Neutrophil (primary cell): ENCODE data around the genes KLHL25 and KIF7.

- PRO-cap, result no peak
These were observed 68.5 kb downstream of the KLHL25 start for GRCh38 chr15:85726088-85726795.

GRCh38 chr15:85748172-85749092 lies 46.3 kb downstream of the KLHL25 start:
- PRO-cap, result no peak

GRCh38 chr15:85751271-85752393 lies 43.1 kb downstream of the KLHL25 start:
- PRO-cap, result no peak

DNA sequence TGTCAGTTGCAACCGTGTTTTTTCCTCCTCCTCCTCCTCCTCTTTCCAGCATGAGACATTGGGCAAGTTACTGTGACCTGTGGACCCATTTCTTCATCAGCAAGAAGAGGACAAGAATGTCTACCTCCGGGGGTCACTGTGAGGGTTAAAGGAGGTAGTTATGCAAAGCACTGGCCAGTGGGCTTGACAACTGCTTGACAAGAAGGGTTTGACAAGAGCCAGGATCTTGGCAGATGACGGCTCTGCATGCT lies 37.2 kb downstream of the KLHL25 start:
- PRO-cap, result no peak

- PRO-cap, result no peak
These were observed 33.8 kb downstream of the KLHL25 start for GRCh38 chr15:85760705-85761459.

DNA sequence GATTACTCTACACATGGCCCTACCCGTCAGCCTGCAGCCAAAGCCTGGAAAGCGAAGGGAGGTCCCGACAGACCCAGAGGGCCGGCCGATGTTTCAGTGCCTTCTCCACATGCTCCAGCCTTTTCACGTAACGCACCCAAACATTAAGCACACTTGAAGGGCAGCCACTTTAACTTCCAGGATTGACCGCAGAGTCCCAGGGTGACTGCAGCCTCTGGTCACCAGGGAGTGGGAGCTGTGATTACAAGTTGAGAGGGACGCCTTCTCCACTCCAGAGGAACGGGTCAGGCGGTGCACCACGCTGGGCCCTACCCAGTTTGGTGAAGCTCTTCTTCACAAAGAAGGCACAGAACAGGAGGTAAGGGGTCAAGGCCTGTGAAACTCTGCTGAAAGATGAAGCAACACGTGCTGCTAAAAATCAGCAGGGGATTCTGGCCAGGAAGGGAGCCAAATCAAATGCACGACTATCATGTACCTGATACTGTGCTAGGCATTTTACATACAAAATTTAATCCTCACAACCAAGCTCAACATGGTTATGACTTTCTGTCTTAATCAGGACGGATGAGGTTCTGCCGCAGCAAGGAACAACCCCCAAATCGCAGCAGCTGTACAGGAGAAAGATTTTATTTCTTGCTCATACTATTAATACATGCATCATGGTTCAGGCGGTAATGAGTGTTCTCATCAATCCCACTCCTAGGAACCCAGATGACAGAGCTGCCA lies 17.1 kb downstream of the KLHL25 start:
- PRO-cap, result no peak

GRCh38 chr15:85780643-85781047 lies 14.1 kb downstream of the KLHL25 start:
- PRO-cap, result no peak

GRCh38 chr15:85793926-85794976 lies at the start of gene KLHL25:
TSS of gene KLHL25 (minus strand) at chr15:85794925.
- PRO-cap, result unidirectional peak, minus-strand start at chr15:85794885

DNA sequence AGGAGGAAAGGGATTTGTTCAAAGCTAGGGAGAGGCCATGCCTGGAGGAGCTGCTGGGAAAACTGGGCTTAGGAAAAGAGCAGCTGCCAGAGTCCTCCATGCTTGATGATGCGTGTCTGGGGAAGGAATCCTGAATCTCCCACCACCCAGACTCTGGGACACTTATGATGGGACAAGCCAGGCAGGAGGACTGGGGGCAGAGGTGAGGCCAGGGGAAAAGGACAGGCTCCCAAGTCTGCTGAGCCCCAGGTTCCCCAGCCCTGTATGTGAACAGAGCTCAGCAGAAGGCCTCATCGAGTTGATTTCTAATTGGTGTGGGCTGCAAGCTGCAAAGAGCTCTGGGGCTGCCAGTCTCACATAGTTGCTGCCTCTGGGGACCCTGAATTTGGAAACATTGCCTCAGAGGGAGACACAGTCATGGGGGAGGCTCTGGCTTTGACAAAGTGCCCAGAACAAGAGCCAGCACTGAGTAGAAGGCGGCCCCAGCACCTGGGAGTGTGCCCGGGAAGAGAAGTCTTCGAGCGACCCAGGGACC lies 7.5 kb downstream of the NTRK3 start:
- PRO-cap, result no peak

GRCh38 chr15:88257581-88257903 lies 1.0 kb upstream of the NTRK3 start:
- PRO-cap, result no peak

GRCh38 chr15:88615174-88616038 lies 5.7 kb upstream of the AEN start:
- PRO-cap, result no peak

DNA sequence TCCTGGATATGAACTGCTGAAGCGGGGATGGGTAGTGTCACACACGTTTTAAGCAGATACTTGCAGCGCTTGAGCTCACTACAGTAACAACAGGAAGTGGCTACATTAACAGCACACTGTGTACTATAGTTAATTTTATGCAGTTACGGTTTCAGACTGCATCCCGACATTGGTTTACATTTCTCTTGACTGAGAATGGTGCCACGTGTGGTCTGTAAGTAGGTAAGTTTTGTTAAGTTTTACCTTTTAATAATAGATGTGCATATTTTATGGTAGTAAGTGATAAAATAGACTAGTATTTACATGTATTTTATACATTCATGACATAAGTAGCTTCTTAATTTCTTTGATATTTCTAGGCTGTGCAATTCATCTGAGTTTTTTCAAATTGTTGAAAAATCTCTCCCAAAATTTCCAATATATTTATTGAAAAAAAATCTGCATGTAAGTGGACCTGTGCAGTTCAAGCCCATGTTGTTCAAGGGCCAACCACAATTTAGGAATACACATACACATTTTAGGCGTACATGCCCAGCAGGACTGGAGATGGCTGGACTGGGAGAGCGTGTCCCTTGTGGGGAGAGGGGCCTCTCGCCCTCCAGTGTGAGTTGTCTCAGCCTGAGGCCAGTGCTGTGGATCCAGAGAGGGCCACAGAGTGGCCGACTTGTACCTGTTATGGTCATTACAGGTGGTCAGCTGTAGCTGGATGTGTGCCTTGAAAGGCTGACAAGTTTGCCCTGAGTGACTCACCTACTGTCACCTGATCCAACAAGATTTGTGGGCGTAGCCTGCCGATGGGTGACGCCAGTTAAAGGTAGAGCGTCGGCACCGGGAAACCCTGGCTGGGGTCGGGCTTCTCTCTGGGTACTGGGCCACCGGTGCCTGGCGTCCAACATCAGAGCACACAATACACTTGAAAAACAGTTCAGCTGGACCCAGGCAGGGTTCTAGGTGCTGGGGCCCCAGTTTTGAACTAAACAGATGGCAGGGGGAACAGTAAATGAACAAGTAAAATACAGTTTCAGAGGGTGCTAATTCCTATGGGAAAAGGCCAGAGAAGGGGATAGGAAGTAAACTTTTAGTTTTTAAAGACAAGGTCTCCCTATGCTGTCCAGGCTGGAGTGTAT lies 3.0 kb upstream of the ISG20 start:
- PRO-cap, result no peak

- PRO-cap, result no peak
These were observed 66.3 kb downstream of the ISG20 start for GRCh38 chr15:88704778-88705923.

DNA sequence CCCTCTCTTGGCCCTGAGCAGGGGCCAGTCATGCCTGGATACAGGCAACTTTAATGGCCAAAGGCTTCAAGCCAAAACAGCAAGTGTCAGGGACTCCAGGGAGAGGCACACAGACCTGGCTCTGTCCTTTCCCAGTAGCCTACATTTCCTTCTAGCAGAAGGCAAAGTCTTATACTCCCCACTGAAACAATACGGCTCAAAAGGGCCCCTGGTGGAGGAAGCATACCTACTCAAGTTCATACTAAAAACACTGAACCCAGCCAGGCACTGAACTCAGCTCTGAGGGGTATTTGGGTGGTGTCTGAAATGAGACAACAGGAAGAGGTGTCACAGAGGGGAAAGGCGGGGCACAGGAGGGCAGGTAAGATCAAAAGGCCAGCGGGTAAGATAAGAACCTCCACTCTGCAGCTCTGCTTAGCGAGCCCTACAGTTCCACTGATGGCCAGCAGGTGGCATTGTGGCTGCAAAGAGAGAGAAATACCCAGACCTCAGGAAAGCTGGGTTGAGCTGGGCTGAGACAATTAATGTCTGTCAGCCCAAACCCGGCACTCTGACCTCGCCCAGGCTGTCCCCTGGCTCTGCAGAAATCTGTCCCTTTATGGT lies 8.6 kb downstream of the MFGE8 start:
- PRO-cap, result no peak

DNA sequence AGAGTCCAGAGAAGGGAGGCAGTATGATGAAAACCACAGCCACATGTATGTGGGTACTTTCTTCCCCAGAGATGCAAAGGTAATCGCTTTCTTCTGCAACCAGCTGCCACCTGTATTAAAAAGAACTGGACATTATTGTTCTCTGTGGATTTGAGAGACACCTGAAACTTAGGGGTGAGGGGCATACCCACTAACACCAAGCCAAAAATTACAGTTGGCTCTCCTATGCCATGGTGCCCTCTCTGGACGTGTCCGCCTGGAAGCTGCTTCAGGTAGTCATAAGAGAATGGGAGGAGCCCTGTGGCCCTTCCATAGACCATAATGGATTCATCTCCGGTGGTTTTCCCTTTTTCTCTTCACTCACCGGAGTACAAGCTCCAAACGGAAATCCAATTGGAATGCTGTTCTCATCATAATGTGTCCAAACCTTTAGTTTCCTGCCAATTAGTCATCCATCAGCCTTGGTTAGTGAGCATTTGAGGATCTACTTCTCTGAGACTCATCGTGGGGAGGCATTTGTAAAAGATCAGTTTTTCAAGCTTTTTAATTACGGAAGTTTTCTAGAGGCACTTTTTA lies 34.8 kb downstream of the ABHD2 start:
- PRO-cap, result no peak

DNA sequence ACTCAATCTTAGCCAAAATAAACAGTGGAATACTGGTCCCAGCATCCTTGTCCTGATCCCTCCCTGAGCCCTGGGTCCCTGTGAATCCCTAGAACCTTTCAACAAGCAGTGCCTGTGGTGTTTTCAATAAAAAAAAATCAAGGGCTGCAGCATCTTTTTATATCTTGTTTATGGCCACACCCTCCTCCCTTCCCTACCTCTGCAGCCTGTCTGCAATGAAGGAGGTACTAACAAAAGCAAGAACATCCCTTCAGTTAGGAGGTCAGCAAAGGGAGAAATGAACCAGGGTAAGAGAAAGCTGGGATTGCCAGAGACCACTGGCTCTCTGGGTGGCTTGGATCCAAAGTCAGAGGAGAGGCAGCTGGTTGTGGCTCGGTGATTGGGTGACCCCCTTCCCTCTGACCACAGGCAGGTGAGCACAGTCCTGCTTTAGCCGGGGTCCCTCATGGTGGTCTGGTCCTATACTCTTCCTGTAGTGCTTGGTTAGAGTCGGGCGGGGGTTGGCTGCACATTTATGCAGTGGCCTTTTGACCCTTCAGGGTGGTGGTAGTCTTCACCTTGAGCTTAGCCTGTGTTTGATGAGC lies 37.7 kb downstream of the RLBP1 start:
- PRO-cap, result no peak

DNA sequence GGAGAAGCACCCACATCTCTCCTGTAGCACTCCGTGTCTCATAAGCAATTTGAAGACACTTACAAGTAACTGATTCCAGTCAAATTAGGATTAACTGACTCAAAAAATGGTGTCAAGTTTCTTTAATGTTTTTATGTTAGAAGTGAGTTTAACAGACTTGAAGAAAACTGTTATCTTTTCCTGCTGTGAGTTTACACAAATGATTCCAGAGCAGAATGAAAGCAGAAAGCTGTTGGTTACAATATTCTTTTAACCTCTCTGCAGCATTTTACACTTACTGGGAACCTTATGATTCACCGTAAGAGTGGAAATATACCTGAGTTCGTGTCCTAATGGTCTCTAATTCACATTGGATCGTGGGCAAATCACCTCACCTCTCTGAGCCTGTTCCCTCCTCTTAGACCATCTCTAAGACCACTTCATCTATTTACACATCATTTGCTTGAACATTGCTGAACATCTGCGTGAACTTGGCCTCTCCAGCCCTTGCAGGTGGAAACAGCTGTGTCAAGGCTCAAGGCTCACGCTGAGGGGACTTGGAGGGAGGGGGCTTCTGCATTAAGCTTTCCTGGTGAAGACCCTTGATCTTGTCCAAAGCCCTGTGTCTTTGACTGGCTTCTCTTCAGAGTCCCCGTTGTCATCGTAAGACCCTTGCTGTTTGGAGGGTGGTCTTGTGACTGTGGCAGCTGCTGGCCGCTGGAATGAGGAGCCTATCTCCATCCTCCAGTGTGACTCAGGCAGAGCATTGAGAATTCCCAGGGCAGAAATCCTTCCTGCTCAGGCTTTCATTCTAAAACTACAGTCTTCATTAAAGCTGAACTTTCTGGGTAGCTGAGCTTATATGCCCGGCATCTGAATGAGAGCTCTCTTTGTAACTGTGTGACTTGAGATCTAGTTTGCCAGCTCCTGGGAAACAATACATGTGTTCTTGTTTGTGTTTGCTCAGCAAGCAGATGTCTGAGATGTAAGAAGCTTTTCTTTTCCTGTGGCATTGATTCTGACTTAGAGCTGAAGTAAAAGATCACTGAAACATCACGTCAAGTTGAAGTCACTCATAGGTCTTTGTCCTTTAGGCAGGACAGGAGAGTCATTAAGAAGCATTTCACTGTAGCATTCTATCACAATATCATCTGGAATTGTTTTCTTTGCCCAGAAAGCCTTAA lies 22.7 kb downstream of the RLBP1 start:
- PRO-cap, result no peak

GRCh38 chr15:89446127-89446689 lies 50.2 kb downstream of the RHCG start:
- PRO-cap, result no peak

- PRO-cap, result no peak
These were observed 39.4 kb downstream of the RHCG start for GRCh38 chr15:89456811-89457541.

DNA sequence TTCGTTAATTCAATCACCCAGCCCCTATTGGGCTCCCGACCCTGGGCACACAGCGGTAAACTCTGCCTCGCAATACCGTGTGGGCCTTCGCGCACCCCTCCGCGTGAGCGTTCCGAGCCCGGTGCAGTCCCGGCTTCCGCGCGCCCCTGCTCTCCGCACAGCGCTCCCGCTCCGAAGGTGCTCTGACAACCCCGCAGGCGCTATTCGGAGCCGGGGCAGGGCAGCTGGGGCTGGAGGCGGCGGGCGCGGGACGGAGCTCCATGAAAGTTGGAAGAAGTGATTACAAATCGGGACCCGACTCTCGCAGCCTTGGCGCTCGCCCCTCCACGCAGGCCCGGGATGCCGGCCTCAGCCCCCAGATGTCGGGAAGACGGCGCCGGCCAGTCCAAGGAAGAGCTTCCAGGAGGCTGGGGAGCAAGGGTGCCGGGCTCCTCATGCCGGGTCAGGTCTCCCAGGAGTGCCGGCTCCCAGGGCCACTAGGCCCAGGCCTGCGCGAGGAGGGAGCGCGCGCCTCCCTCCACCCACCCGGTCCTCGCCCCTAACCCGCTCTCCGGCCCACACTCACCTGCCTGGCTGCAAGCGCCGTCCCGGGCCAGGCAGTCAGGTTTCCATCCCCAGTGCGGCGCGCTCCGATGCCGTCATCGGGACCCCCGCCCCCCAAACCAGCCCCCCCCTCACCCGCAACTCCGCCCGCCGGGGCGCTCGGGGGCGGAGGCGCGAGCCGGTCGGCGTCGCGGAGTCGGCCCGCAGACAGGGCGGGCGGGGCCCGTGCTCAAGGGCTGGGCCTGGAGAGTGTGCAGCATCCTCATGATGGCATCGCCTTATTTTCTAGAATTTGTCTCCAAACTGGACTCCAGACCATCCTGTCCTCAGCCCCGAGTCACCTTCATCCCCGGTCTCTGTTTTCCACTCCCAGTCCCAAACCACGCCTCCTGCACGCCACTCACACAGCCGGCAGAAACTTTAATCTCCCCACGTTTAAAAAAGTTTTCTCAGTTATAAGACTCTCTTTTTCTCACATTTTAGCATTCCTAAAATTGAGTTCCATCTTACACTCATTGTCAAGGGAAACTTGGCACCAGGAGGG lies at the start of gene KIF7:
TSS of gene KIF7 (minus strand) at position 634 of the 1,087 bp plus-strand sequence.
- PRO-cap, result no peak